ENCODE measurements around the gene RIC1.

DNA sequence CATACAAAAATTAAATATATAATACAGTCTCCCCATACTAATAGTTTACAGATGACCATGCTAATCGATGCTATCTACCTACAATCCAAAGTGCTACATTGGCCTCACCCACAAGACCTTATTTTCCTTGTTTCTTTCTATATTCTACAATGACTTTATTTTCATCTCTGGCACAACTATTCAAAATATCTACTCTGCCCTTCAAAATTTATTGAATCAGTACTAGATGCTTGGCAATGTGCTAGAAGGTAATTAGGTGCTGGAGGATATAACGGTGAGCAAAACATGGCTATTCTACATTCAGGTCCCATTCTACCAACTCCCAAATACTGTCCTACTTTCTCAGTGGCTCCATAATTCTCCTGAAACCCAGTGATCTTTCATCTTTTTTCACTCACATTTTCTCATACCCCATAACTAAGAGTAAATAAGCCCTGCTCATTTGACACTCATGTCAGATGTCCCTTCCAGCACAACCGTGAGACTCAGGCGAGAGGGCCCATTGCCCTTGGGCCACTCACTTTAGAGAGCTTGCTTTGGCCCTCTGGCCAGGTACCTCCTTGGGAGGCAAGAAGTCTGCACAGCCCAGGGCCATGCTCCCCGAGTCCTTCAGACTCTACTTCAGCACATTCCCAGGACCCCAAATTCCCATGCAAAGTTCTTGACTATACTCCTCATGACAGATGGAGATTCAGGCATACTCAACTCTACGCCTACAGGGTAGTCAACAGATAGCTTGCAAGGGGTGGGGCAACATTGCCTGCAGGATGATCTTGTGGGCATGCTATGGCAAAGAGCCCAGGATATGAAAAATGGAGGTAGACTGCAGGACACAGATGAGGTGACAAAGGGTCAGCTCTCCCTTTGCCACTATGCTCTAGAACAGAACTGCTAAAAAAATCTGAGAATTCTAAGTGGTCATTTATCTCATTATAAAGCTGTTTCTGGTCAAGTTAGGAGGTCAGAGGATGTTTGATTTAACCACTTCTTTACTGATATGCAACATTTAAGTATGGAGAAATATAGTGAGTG lies 33.6 kb downstream of the RFX3 start:
- PRO-cap, 2 experiments = no peak in any of the 2 experiments
- RAMPAGE, long total RNA, 5 experiments = no peak in any of the 5 experiments

GRCh38 chr9:3793806-3794624 lies 268.2 kb upstream of the RFX3 start:
- PRO-cap, 2 experiments = no peak in any of the 2 experiments
- RAMPAGE, long total RNA, 5 experiments = no peak in any of the 5 experiments

- PRO-cap, 2 experiments = no peak in any of the 2 experiments
- RAMPAGE, long total RNA, 5 experiments = no peak in any of the 5 experiments
Measured at GRCh38 chr9:4105840-4106189, 194.1 kb downstream of the GLIS3 start.

DNA sequence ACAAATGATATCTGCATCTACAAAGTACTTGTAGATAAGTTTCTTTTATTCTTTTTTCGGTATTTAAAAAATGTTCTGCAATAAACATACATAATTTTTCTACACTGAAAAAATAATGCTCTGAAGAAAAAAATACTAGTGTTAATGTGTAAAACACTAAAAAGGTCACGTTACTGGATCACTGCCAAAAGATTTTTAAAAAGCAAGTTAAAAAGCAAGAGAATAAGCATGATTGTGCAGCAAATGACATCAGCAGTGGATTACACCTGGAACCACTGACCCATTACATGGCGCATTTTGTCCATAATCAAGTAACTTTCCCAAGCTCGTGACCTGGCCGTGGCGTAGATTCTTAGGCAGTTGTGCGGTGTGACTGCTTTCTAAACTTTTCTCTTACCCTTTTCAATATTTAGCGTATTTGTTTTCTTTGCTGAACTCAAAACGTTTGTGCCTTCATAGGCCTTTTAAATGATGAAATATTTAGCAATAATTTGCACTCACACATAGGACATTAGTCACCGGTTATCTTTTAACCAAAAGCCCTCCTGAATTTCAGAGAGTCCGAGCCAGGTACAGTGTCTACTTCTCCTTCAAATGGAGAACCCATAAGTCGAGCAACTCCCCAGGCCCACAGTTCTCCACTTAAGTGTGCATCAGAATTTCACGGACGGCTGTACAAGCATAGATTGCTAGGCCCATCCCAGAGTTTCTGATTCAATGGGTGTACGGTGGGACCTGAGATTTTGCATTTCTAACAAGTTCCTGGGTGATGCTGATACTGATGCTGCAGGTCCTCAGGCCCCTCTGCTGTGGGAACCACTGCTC lies 144.6 kb downstream of the GLIS3 start:
- PRO-cap, 2 experiments = no peak in any of the 2 experiments
- RAMPAGE, long total RNA, 5 experiments = no peak in any of the 5 experiments

GRCh38 chr9:4554089-4554488 lies 63.8 kb downstream of the SLC1A1 start:
- PRO-cap, 2 experiments = peak in 1 of 2 experiments; most common plus-strand start chr9:4554170 (in 1)
- RAMPAGE, long total RNA, 5 experiments = no peak in any of the 5 experiments

DNA sequence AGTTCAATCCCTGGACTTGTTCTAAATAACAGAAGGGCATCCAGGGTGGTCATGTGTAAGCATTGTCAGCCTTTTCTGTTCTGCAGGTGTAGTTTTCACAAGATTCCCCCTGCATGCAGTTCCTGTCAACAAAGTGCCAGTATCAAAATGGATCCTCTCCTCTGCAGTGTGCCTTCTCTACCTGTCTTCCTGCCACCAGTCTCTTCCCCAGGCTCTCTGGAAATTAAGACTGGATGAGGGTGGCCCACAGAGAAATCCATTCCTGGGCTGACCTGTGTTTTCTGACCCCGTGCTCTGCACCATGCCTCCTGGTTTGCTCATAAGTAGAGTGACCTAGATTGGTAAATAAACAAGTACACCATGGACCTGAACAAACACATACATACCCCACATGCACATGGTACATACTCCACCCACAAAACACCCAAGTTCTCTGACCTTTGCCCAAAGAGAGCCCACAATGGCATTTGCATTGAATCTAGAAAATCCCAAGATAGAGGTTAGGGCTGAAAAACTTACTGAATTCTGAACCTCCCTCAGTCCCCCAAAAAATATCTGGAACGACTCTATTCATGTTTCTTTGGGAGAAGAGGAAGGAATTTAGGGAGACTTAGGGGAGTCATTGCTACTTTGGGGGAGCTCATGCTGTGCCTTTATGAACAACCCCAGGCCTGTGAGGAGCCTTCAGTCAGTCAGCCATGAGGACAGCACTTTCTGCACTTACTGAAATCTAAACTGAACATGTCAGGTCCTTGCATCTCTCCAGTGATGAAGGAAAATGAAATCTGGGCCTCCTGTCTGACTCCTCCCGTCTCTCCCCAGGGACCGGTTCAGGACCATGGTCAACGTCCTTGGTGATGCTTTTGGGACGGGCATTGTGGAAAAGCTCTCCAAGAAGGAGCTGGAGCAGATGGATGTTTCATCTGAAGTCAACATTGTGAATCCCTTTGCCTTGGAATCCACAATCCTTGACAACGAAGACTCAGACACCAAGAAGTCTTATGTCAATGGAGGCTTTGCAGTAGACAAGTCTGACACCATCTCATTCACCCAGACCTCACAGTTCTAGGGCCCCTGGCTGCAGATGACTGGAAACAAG lies 77.3 kb upstream of the PLPP6 start:
- PRO-cap, 2 experiments = no peak in any of the 2 experiments
- RAMPAGE, long total RNA, 5 experiments = no peak in any of the 5 experiments

GRCh38 chr9:4665158-4665956 lies 923 bp downstream of the SPATA6L start:
- PRO-cap, 2 experiments = no peak in any of the 2 experiments
- RAMPAGE, long total RNA, 5 experiments = no peak in any of the 5 experiments

DNA sequence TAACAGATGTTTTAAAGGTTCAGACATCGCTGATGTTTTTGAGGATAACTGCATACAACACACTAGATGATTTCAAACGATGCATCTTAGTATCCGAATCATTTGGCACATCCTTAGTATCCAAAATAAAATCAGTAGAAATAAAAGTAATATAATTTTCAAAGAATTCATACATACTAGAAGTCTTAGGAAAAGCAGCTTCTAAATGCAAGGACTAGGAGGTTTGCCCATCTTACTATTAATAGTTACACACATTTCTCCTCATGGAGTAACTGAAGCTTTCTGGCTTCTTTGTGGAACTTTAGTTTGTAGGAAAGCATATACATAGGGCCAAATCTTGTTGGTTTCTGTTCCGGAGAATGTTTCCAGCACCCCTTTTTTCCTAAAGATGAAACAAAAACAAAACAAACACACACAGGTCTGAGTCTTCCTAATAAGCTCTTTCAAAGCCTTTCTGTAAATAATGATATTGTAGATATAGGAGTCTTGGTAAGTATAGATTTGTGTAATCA lies 28.2 kb downstream of the AK3 start:
- PRO-cap, 2 experiments = no peak in any of the 2 experiments
- RAMPAGE, long total RNA, 5 experiments = no peak in any of the 5 experiments

- PRO-cap, 2 experiments = no peak in any of the 2 experiments
- RAMPAGE, long total RNA, 5 experiments = no peak in any of the 5 experiments
Measured at GRCh38 chr9:4739844-4740385, 1.1 kb downstream of the AK3 start.

GRCh38 chr9:5133882-5134156 lies 51.6 kb downstream of the INSL6 start:
- PRO-cap, 2 experiments = no peak in any of the 2 experiments
- RAMPAGE, long total RNA, 5 experiments = no peak in any of the 5 experiments

GRCh38 chr9:5134157-5134739 lies 51.2 kb downstream of the INSL6 start:
- PRO-cap, 2 experiments = no peak in any of the 2 experiments
- RAMPAGE, long total RNA, 5 experiments = no peak in any of the 5 experiments

DNA sequence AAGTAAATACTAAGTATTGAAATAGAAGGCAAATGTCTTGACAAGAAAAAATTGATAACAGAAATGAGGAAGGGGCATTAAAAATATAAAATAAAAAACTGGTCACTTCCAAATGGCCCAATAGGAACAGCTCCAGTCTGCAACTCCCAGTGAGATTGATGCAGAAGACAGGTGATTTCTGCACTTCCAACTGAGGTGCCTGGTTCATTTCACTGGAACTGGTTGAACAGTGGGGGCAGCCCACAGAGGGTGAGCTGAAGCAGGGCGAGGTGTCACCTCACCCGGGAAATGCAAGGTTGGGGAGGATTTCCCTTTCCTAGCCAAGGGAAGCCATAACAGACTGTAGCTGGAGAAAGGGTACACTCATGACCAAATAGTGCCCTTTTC lies 12.9 kb downstream of the RLN1 start:
- PRO-cap, 2 experiments = no peak in any of the 2 experiments
- RAMPAGE, long total RNA, 5 experiments = no peak in any of the 5 experiments

DNA sequence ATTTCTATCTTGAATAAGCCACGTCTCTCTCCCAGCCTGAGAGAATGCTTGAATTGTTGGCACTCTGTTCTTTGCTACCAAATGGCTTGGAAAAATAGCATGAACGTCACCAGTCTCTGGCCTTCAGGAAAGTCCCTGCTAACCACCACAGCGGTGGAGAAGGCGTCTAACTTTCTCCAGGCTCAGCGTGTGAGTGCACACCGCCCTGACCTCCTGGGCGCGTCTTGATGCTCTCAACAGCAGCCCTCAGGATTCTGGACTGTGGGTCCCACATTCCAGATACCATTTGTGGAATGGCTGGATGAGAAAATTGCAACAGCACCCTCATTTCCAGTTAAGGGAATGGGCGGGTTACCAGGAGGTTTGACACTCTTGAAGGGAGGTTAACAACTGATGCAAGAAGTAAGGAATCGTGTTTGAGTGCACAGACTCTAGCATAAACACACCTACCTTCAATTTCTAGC lies 597 bp upstream of the PLGRKT start:
- PRO-cap, 2 experiments = no peak in any of the 2 experiments
- RAMPAGE, long total RNA, 5 experiments = no peak in any of the 5 experiments

GRCh38 chr9:5627130-5627701 lies 1.7 kb upstream of the RIC1 start:
- PRO-cap, 2 experiments = no peak in any of the 2 experiments
- RAMPAGE, long total RNA, 5 experiments = no peak in any of the 5 experiments

GRCh38 chr9:5629047-5629995 lies at the start of gene RIC1:
TSS of gene RIC1 (plus strand) at chr9:5629107.
- PRO-cap, 2 experiments = peak in 2 of 2 experiments; most common plus-strand start chr9:5629109 (in 2); most common minus-strand start chr9:5629727 (in 1)
- RAMPAGE, long total RNA, 5 experiments = start-site peak on the minus strand in 2 of 5 experiments, at chr9:5629684-5629774 at its widest, 15 to 23 reads per replicate

GRCh38 chr9:5841526-5842441 lies 8.9 kb upstream of the ERMP1 start:
- PRO-cap, 2 experiments = no peak in any of the 2 experiments
- RAMPAGE, long total RNA, 5 experiments = no peak in any of the 5 experiments

DNA sequence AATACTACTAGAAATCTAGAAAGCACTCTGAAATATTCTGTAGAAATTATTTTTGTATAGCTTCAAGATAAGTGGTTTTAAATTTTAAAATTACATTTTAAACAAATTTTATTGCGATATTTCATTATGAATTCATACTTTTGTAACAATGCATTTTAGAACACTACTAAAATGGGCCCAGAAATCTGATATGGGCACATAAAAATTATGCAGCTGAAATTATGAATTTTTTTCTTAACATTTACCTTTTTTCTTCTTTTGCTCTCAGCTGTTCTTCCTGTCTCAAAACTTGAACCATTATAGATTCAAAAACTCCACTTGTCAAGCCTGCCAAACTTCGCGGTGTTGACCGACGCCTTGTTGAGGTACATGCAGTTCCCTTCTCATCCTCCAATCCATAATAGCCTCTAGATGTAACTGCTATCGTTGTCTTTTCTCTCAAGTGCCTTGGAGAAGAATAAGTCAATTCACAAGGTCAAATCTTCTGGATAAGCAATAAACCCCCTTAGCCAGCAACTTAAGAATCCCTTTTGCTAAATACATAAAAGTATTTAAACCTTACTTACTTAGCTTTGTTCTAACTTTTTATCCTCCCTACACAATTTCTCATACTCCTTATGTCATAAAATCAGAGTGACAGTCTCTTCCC lies 20.1 kb downstream of the KIAA2026 start:
- PRO-cap, 2 experiments = no peak in any of the 2 experiments
- RAMPAGE, long total RNA, 5 experiments = no peak in any of the 5 experiments

GRCh38 chr9:6006663-6007029 lies 1.6 kb downstream of the KIAA2026 start:
- PRO-cap, 2 experiments = peak in 1 of 2 experiments; most common minus-strand start chr9:6006976 (in 1)
- RAMPAGE, long total RNA, 5 experiments = no peak in any of the 5 experiments

DNA sequence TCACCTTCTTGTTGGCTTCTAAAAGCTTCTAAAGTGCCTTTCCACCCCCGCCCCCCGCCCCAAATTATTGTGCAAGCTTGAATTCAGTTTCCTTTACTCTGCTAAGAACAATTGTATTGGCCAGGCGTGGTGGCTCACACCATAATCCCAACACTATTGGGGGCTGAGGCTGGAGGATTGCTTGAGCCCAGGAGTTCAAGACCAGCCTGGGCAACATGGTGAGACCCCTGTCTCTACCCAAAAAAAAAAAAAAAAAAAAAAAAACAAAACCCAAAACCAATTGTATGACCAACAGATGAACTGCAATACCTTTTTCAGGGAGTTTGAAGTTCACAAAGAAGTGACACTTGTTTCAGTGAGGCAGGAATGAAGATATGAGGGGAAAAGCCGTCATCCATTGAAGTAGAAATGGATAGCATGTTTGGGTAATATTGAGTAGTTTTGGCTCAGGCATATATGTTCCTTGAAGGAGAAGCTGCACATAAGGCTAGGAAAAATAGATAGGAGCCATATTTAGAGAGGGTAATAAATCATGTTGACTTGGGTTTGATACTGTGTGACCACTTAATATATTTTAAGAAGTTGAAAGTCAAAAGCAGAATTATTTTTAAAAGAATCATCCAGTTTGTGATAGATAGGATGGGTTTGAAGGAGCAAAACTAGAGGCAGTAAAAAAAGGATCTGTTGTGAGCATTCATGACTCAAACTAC lies 72.7 kb downstream of the UHRF2 start:
- PRO-cap, 2 experiments = no peak in any of the 2 experiments
- RAMPAGE, long total RNA, 5 experiments = no peak in any of the 5 experiments

GRCh38 chr9:6638915-6639187 lies 6.7 kb downstream of the GLDC start:
- PRO-cap, 2 experiments = no peak in any of the 2 experiments
- RAMPAGE, long total RNA, 5 experiments = no peak in any of the 5 experiments

Measured in thyroid gland (tissue), 7 donors.